Metastatic Lung Carcinoma in the Adrenal Gland (tissue), 1 donor: ENCODE results near the gene RHOT1.

DNA sequence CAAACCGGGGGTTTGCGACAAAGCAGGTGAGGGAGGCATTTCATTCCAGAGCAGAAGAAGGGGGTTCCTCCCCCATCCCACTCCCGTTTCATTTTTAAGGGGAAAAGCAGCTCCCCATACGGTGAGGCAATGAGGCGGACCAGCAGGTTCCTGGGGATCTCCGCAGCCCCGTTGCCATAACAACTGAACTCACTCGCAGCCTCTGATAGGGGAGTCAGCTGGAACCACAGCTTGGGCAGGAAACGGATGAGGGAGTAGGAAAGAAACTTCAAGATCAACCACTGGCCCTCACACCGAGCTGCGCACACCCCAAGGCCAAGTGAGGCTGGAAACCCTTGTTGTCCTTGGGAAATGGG, 62.6 kb upstream of the RHOT1 start:
- PRO-cap, result no peak

GRCh38 chr17:32082735-32083535, 59.4 kb upstream of the RHOT1 start:
- PRO-cap, result no peak

DNA sequence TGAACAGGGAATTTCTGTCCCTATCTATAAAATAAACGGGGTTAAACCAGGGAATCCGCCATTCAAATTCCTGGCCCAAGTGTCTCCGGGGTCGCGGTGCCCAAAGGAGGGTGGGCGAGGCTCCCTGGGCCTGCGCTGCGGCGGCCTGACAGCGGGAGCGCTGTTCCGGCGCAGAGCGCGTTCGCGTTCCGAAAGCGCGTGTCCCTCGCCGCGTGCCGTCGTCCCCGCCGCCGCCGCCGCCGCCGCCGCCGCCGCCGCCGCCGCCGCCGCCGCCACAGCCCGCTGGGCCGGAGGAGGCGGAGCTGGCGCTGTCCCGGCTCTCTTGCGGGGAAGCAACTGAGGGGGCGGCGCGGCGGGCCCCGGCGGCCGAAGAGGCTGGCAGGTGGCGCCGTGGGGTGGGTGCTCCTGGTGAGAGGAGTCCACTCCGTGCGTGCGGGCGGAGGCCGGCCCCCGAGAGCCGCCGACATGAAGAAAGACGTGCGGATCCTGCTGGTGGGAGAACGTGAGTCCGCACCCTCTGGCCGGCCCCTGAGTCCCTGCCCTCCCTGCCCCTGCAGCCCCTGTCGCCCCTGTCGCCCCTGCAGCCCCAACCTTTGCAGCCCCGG, at the start of gene RHOT1:
TSS of gene RHOT1 (plus strand) at position 275 of the 605 bp plus-strand sequence.
- PRO-cap, result bidirectional peak, plus-strand start at position 285 of the sequence, minus-strand start outside the sequence

GRCh38 chr17:32152132-32152615, 9.9 kb downstream of the RHOT1 start:
- PRO-cap, result no peak

DNA sequence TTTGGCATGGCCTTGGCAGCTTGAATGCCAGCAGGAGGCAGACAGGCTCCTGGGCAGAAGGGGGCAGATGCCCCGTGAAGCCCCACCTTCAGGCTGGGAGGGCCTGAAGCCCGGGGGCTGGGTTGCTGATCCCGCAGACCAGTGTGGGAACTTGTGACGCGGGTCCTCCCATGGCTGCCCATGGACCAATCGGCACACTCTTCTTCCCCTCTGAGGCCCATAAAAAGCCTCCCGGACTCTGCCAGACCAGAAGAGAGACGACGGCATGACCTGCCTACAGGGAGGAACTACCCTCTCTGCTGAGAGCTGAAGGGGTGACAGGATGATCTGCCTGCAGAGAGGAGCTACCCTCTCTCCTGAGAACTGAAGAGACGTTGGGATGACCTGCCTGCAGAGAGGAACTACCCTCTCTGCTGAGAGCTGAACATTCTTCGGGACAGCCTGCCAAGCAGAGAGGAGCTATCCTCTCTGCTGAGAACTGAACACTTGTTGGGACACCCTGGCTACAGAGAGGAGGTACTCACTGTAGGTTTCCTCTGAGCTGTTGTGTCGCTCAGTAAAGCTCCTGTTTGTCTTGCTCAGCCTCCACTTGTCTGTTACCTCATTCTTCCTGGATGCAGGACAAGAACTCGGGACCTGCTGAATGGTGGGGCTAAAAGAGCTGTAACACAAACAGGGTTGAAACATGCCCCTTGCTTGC, 17.6 kb downstream of the RHOT1 start:
- PRO-cap, result no peak

DNA sequence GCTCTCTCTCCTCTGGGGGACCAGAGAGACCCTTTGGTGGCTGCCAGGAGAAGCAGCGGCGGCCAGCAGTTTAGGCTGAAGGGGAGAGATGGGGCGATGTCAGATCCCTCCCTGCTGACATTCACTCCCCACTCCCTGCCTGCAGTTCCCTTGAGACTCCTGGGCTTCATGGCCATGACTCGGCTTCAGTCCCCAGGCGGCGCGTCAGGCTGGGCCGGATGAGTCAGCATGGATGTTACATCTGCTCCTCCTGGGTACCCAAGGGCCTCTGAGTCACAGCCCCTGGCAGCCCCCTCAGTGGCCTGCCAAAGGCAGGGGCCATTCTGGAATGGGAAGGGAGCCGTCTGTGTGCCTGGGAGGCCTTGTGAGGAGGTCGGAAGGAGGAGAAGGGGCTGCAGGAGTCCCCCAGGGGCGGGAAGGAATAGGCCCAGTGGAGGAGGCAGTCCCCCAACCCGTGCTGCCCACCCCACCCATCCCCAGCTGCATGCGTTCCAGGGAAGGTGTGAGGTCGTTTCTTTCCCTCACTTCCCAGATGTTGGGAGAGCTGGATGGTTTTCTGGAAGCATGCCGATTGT, 9.5 kb downstream of the RHBDL3 start:
- PRO-cap, result no peak

- PRO-cap, result no peak
Observed at GRCh38 chr17:32310998-32311762, 30.8 kb downstream of the C17orf75 start.

GRCh38 chr17:32348407-32348854, 1.5 kb upstream of the ZNF207 start:
- PRO-cap, result no peak

DNA sequence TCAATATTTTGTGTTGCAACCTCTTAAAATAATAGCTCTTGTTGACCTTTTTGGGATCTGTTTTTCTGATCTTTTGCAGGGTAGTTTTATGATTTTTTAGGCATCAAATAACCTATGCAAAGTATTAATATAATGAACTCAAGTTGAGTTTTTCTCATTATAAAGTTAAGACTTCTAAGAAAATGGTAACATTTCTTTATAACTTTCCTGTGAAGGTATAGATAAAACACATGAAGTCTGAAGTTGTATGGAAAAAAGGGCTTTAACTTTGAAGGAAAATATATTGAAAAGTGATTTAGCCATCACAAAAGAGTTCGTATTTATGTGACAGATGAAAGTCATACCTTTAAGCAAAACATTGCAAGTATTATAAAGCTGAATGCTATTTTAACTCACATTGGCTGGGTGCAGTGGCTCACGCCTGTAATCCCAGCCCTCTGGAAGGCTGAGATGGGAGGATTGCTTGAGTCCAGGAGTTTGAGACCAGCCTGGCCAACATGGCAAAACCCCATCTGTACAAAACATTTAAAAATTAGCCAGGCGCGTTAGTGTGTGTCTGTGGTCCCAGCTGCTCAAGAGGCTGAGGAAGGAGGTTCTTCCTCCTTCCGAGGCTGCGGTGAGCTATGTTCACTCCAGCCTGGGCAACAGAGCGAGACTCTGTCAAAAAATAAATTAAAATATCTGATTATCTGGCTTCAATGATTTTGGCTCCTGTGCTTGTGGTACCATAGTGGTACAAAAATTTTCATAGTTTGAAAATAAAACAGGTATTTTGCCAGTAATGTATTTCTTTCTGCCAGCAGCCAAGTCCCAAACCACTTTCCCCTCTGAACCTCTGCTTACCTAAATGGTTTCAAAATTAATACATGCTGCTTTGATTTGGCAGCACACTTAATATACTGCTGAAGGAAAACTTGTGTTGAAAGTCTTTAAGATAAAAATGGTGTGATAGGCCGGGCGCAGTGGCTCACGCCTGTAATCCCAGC, 21.4 kb downstream of the ZNF207 start:
- PRO-cap, result no peak

DNA sequence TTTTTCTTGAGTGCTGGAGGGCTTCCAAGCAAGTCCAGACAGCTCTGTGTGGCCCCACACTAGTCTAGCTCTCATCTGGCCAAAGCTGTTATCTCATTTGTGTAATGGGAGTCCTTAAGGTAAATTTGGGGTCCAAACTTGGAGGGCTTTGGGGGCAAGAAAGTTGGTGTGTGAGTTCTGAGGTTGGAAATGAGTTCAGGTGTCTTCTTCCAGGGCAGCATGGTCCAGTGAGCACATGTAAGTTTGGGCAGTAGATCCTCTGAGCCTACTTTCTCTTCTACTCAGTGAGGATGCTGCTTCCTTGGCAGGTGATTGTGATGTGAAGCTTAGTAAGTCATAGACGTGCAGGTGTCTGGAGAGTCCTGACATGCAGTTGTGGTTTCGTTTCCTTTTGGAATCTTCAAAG, 4.4 kb upstream of the CDK5R1 start:
- PRO-cap, result no peak

DNA sequence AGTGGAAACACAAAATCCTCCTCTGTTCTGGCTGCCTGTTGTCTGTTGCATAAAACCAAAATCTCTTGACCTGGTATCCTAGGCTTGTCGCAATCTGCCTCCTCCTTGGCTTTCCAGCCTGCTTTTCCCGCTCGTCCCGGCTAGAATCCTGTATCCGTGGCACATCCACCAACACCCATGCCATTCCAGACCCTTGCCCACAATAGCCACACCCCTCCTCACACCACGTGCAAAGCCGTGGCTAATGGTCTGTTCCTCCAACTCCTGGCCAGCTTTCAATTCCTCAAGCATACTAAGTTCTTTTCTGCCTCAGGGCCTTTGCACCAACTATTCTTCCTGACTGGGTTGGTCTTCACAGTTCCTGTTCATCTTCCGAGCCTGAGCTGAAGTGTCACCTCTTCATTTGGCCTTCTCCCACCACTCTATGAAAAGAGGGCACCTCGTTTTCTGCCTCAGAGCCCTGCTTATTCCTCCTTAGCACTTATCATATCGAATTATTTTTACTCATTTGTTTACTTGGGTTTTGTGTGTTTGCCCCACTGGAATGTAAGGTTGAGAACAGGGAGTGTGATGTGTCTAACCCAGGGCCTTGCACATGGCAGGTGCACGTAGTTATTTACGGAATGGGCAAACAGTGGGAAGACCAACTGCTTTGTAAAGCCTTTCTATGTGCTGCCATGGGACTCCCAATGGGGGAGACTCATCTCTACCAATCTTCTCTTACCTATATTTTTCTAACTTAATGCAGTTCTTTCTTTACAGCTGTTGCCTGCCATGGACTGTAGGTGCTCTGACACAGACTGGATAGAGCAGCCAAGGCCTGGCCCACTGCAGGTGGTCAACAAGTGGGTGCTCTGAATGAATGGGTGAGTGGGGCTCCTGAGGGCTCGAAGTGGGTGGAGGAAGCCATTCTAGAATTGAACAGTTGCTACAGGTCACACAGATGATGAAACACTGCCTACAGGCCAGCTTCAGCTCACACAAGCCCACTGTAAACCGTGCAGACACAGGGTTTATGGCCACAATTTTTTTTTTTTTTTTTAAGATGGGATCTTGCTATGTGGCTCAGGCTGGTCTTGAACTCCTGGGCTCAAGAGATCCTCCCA, 69.1 kb downstream of the CDK5R1 start:
- PRO-cap, result no peak

GRCh38 chr17:33516517-33517178, 223.6 kb upstream of the ASIC2 start:
- PRO-cap, result no peak

- PRO-cap, result no peak
Observed at GRCh38 chr17:34253996-34254555, 1.0 kb upstream of the CCL2 start.

- PRO-cap, result no peak
Observed at GRCh38 chr17:34581443-34582262, 2.3 kb downstream of the TMEM132E start.

GRCh38 chr17:34601225-34601732, 21.9 kb downstream of the TMEM132E start:
- PRO-cap, result no peak

- PRO-cap, result no peak
Observed at GRCh38 chr17:35044693-35045358, 18.7 kb downstream of the RFFL start.

GRCh38 chr17:35148146-35148568, 540 bp downstream of the UNC45B start:
- PRO-cap, result no peak

GRCh38 chr17:35460205-35461032, 11.9 kb upstream of the SLFN13 start:
- PRO-cap, result no peak

DNA sequence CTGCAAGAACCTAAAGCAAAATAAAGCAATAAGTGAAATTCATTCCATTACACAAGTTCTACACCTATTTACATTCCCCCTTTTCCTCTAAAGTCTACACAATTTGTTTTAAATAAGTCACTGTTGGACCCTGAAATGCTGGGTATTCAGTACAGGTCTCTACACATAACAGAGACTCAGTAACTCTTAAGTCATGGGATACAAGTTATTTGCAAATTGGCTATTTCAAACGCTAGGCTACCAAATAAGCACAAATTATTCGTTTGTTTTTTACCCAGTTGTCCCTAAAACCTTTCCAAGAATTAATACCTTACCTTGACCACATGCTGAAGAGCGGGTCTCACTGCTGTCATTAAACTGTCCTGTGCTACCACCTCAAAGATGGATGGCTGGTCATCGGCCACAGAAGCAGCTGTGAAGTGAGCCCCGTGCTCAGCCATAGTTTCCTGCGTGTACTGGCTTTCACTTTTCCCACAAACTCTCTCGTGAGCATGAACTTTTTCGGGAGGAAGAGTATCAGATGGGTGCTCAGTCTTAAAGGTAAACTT, 715 bp downstream of the PEX12 start:
- PRO-cap, result no peak

DNA sequence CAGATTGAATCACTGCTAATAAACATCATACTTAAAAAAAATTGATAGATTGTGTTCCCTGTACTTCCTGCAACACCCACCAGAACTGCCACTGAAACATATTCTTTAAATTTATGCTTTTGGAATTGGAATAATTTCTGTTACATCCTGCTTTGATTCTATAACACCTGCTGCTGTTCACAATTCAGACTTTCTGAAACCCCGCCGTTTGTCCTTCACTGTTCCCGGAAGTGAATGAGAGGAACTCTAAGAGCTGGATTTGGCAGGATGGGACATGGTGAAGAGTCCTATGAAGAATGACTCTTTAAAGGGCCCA, 8.9 kb downstream of the AP2B1 start:
- PRO-cap, result no peak